UCH-1 (cell line): ENCODE measurements around the genes BPIFC and SYN3.

DNA sequence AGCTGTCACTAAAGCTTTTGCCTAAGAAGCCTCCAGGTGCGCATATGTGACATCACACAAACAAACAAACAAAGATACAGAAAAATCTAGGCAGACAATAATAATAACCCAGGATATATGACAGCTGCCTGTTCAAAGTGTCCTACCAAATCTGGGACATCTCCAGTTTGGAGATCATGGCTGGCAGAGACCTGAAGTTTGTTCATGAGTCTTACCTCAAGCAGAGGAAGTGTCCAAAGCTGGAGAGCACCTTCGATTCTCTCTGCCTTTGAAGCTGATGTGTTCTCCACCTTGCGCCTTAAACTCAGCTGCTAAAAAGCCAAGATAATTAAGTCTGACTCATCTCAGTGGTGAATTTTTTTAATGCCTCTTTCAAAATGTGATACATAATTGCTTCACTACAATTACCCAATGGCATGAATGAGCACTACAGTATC, at the start of gene BPIFC:
Gene BPIFC (minus strand): TSS at position 288 of the 437 bp plus-strand sequence.
- RRBS: no CpG with 5 or more reads among the region's 3 CpGs

DNA sequence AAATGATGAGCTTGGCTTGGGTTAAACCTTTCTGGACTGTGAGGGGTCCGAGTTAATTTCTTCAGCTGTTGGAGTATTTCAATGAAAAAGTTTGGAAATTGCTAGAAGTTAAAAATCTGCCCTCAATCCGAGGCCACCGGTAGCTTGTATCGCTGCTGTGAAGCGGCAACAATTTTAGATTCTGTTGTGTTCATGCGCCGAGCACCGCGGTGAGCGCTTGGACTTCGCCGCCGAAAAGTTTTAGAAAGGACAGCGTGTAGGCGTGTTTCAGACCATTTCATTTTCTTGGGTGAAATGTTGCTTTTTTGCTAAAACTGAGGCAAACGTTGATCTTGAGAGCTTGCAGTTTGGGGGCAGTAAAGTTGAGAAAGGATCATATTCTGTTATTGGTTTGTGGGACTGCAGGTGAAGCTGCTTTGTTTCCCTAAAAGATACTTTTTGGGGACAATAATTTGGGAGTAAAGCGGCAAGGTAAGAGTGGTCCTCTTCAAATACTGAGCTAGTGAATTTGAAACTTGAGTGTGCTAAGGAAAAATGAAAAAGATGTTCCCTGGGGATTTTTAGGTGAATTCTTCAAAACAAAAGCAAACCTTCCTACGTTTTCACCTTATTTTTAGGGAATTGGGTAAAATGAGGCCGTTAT, 997 bp downstream of the FBXO7 start:
- RRBS: no CpG with 5 or more reads among the region's 19 CpGs

DNA sequence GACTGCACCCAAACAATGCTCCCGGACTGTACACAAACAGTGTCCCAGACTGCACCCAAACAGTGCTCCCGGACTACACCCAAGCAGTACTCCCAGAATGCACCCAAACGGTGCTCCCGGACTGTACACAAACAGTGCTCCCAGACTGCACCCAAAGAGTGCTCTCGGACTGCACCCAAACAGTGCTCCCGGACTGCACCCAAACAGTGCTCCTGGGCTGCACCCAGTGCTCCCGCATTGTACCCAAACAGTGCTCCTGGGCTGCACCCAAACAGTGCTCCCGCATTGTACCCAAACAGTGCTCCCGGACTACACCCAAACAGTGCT, 89.9 kb downstream of the FBXO7 start:
- RRBS: 67% methylated on average over 1 of the region's 9 CpGs

GRCh38 chr22:32619497-32620049, 145.0 kb downstream of the FBXO7 start:
- RRBS: no CpG with 5 or more reads among the region's 3 CpGs

DNA sequence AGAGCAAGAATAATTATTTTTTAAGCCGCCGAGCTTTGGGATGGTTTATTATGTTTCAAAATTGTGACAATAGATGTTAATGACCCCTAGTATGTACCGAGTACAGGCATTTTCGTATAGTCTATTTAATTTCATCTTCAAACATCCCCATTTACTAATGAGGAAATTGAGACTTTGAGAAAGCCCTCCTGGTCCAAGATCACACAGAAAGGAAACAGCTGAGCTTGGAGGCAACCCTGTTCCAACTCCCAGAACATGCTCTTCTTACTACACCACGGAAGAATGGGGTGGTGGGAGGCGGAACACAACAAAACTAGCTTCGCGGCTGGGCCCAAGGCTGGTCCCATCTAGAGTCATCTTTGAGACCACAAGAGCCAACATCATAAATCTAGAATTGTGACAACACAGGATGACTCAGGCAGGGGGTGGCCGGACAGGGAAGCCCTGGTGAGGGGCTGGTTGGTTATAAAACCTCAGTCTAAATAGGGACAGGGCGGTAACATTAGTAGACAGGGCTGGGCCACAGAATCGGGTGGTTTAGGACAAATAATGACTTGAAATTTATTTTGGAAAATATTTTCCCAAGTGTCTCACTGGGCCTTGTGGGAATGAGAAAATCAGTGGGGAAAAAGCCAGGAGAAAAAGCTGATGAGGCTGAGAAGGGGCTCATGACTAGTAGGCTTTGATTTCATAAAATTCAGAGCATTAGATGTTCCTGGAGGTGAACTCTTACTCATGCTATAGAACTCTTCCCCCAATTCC, 152.0 kb upstream of the TIMP3 start:
- RRBS: no CpG with 5 or more reads among the region's 11 CpGs

- RRBS: no CpG with 5 or more reads among the region's 5 CpGs
These were observed 1.3 kb upstream of the TIMP3 start for GRCh38 chr22:32800159-32800592.

GRCh38 chr22:32854096-32855047, 52.9 kb downstream of the TIMP3 start:
- RRBS: no CpG with 5 or more reads among the region's 21 CpGs

DNA sequence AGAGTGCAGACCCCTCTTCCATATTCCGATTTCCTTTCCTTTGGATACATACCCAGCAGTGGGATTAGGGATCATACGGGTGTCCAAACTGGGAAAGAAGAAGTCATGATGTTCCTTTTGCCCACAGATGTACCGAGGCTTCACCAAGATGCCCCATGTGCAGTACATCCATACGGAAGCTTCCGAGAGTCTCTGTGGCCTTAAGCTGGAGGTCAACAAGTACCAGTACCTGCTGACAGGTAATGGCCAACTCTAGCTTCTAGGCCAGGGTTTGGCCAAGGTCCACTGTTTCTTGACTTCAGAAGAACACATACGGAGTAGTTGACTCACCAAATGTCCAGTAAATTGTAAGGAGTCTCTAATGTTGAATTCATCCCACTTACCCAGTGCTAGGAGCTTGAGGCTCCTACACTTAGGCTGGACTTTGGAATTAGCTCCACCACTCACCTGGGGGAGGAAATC, 55.6 kb downstream of the TIMP3 start:
- RRBS: no CpG with 5 or more reads among the region's 6 CpGs

DNA sequence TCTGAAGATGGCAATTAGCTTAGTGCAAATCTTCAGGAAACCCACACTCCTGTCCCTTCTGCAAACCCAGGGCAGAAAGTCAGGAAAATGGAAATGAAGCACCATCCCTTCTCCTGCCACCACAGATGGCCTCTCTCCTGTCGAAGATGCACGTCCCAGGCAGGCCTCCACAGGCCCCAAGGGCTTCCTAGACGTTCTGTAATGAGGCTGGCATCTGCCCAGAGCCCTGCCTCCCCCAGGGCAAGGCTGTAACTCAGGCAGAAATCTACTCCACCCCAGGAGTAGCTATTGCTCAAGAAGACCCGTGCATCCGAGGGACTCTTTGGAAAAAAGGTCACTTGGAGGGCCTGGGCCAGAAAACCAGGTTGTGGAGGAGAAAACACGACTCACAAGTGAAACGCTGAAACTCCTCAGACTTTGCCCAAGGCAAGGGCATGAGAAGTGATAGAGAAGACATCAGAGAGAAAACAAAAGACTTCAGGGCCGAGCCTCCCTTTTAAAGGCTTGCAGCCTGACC, 66.4 kb downstream of the SYN3 start:
- RRBS: no CpG with 5 or more reads among the region's 8 CpGs

DNA sequence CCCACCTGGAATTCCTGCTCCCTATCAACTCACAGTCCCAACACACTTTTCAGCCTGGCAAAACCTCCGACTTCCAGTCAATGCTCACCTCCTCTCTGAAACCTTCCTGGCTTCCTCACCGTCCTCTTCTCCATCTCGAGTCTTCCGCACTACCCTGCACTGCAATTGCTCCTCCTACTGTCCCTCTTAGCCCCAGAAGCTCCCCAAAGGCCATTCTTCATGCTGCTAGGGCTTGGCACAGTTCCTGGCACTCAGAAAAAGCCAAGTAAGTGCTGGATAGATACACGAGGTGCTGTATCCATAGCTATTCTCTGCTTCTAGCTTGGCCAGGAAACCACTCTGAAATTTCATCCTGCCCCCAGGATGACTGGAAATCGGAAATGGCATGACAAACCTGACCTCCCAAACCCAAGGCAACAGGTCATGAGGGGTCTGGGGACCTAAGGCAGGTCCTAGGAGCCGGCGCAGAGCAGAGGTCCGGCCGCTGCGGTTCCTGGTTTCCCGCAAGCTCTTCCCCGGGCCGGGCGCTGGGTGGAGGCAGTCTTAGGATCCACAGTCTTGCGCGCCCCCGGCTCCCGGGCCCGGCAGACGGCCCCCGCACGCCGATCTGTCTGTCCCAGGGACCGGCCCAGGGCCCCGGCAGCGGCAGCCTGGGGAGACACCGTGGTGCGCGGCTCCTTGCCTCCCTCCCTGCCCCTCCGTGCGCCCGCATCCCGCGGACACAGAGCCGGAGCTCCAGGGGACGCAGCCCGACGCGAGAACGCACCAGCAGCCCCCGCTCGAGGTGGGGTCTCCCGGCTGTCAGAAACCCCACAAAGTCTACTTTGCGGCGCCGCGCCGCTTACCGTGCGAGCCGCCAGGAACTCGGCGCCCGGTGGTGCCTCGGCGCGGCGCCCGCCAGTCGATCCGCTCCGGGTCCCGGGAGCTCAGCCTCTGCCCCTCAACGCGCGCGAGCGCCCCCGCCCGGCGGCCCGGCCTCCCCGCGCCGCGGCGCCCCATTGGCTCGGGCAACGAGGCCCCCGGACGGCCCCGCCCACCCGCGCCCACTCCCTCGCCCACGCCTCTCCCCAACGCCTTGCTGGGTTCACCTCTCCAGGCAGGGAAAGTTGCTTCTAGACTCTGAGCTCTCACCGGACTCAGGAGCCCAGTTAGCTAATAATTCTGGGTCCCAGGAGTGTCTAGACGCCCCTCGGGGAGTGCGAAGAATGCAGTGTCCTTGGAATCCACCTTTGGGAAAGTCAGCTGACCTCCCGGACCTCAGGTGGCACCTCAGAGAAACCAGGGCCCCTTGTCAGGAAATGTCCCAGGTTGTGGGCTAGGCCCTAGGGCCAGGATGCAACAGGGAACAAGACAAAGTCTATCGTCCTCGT, at the start of gene SYN3:
Gene SYN3 (minus strand): TSS at position 935 of the 1,370 bp plus-strand sequence.
- RRBS: 5% methylated on average over 70 of the region's 95 CpGs

- RRBS: no CpG with 5 or more reads among the region's 6 CpGs
These were observed 105.7 kb upstream of the SYN3 start for GRCh38 chr22:33163835-33164303.

GRCh38 chr22:33221432-33222159, 163.4 kb upstream of the SYN3 start:
- RRBS: no CpG with 5 or more reads among the region's 5 CpGs

DNA sequence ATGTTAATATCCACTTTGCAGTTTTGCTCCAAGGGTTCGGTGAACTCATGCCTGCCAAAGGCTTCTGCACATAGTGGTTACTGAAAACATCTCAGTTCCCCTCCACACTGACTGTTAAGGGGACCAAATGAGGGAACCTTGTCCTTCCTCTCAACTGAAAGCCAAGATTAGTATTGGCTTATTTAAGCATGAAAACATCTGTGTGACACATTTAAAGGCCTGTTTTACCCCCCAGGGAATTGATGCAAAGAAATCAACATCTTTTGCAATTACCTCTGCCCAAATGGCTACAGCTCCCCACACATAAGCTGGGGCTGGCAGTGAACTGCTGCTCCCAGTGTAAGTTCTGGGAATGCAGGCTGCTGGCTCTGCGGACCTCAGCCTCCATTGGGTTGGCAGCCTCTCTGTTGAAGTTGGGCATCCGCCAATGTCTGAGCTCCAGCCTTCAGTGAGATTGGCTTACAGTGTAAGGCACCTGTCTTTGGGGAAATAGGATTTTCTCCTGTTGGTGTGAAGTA, 213.3 kb upstream of the SYN3 start:
- RRBS: no CpG with 5 or more reads among the region's 3 CpGs

- RRBS: no CpG with 5 or more reads among the region's 6 CpGs
These were observed 355.7 kb downstream of the LARGE1 start for GRCh38 chr22:33564611-33565030.

DNA sequence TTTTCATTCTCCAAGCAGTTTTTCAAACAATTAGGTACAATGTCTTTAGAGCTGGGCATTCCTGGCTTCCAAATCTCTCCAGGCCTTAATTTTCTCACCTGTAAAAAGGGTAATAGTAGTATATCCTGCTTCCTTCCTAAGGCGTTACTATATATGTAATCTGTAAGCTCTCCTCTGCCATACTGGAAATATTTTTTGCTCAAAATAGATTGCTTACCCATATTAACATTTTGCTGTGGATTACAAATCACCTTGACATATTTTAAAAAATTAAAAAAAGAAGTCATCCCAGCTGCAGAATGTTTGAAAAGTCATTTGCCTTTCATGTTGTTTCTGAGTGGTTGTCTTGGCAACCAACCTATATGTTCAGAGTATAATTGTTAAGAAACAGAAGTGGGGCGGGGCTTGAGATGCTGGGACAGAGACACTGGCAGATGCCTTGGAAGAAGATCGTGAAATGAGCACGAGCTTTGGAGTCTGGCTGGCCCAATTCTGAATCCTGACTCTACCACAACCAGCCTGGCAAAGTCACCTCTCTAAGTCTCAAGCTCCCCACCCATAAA, 348.3 kb downstream of the LARGE1 start:
- RRBS: no CpG with 5 or more reads among the region's 4 CpGs

DNA sequence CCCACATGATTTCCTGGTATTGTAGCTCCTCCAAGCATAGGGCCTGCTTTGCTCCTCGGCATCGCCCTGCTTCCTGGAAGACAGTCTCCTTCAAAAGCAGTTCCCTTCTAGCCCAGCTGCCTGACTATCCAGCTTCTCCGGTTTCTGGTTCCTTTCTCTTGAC, 261.4 kb downstream of the LARGE1 start:
- RRBS: no CpG with 5 or more reads among the region's 3 CpGs

DNA sequence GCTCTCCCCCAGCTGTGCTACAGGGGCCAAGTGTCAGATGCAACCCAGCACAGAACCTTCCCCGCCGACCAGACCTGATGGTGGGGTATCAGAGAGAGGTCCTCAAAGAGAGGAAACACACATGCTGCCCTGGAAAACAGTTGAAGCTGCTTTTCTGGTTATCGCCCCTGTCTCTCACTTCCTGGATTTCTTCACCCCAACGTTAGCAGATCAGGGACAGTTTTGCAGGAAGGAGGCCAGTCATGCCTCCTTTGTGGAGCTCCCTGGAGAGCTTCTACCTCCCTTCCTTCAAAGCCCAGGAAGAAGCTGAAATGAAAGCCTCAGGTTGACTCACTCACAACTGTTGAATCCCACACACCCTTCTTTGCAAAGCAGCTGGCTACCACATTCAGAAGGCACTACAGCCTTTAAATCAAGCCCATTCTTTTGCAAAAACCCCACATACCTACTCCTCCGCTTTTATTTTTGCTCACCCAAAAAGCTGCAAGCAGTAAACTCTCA, 23.4 kb downstream of the LARGE1 start:
- RRBS: no CpG with 5 or more reads among the region's 5 CpGs

DNA sequence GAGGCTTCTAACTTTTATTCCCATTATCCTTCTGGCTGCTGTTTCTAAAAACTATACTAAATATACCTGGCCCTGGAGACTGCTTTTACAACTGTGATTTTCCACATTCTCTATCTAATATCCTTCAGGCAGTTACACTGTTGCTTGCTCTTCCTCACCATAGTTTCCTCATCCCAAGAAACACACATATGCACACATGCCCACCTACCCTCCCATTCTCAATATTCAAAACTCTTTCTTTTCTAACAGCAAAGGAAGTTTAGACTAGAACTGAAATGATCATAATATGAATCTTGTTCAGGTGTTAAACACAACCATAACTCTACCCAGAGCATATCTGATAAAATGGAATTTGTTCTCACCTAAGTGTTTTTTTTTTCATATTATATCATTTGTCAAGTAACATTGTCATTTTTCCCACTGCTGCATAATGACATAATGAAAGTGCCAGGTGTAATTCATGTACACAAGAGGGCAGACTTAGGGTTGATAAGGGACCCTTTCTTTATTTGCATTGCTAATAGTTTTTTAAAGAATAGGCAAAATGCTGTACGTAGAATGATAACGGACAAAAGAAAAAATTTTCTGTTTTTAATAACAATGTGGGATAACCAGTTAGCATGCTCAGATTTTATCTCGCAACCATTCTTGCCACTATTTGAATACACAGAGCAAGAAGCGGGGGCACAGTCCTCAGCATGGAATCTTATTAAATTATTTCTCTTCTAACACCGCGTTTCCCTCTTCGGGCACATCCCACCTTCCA, 5.0 kb downstream of the LARGE1 start:
- RRBS: no CpG with 5 or more reads among the region's 7 CpGs

DNA sequence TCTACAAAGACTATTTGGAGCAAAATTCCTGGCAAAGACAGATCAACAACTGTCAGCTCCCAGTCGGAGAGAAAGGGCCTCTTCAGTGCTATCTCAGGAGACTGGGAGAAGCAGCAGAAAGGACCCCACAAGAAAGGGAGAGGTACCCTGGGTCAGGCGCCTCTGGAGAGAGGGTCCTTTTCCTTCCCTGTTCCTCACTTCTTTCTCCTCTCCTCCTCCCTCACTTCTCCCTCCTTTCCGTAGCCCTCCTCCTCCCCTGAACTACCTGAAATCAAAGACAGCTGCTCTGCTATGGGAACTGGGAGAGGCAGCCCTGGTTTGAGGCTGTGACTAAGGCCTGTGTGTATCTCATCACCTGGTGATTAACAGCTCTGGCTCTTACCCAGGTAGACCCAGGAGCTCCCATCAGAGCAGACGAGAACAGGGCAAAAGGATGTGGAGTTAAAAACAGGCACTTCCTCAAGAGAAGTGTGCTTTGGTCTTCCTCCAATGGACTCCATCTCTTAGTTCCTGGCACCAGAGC, 5.7 kb downstream of the ISX start:
- RRBS: no CpG with 5 or more reads among the region's 4 CpGs

- RRBS: no CpG with 5 or more reads among the region's 5 CpGs
These were observed 45.4 kb downstream of the ISX start for GRCh38 chr22:35111249-35111907.